RPMI7951 (cell line): ENCODE measurements around a stretch of chr10.

GRCh38 chr10:127942292-127943239 is 35.7 kb downstream of the PTPRE start:
- RAMPAGE, long total RNA: no peak

GRCh38 chr10:128044603-128045004 is 81.6 kb downstream of the MKI67 start:
- RAMPAGE, long total RNA: no peak

GRCh38 chr10:128049504-128050659 is 76.3 kb downstream of the MKI67 start:
- RAMPAGE, long total RNA: no peak

DNA sequence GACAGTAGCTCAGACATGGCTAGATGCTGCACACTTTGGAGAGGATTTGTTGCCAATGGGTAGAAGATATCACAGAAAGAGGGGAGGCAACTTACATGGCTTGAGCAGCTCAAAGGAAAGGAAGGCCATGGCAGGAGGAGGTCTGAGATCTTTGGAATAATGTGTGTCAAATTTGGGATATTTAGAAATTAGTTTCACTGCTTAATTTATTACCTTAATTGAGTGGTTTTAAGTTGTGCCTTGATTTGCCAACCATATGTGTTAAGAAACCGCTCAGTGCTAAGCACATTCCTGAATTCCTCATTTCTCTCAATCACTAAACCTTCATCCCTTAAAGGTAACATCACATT is 68.5 kb downstream of the MKI67 start:
- RAMPAGE, long total RNA: no peak

DNA sequence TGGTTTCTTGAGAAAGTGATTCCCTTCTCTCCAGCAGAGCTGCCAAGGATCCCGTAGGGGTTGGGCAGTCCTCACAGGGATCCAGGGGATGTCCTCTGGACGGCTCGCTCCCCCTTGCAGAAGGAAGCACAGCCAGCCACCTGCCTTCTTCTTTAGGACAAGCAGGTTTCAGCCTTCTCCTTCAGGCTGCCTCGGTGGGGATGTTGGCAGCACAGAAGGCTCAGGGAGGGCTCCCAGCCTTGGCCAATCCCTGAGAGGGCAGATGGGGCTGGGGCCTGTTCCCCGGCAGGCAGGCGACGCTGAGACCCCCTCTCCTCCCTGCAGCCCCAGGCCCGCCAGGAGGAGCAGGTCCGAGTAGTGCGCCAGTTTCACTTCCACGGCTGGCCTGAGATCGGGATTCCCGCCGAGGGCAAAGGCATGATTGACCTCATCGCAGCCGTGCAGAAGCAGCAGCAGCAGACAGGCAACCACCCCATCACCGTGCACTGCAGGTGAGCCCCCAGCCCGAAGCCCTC is 48.9 kb downstream of the MKI67 start:
- RAMPAGE, long total RNA: no peak

DNA sequence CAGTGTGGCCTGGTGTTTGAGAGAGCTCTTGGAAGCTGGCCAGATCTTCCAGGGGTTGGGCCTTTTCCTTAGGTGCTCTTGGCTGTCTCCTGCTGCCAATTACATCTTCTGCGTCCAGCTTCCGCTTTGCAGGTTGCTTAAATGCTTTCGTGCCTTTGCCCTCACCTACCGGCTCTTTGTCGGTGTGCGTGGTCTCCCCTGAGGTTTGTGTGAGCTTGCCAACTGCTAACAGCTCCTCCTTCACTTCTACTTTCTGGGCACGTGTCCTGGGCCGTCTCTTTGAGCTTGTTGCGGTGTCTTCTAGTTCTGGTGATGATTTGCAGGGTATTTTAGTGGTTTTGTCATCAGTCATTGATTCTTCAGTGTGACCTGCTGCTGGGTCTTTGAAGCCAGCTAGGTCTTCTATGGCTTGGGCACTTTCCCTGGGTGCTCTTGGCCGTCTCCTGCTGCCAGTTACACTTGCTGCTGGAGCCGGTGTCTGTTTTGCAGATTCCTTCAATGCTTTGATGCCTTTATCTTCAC is 23.1 kb downstream of the MKI67 start:
- RAMPAGE, long total RNA: no peak

DNA sequence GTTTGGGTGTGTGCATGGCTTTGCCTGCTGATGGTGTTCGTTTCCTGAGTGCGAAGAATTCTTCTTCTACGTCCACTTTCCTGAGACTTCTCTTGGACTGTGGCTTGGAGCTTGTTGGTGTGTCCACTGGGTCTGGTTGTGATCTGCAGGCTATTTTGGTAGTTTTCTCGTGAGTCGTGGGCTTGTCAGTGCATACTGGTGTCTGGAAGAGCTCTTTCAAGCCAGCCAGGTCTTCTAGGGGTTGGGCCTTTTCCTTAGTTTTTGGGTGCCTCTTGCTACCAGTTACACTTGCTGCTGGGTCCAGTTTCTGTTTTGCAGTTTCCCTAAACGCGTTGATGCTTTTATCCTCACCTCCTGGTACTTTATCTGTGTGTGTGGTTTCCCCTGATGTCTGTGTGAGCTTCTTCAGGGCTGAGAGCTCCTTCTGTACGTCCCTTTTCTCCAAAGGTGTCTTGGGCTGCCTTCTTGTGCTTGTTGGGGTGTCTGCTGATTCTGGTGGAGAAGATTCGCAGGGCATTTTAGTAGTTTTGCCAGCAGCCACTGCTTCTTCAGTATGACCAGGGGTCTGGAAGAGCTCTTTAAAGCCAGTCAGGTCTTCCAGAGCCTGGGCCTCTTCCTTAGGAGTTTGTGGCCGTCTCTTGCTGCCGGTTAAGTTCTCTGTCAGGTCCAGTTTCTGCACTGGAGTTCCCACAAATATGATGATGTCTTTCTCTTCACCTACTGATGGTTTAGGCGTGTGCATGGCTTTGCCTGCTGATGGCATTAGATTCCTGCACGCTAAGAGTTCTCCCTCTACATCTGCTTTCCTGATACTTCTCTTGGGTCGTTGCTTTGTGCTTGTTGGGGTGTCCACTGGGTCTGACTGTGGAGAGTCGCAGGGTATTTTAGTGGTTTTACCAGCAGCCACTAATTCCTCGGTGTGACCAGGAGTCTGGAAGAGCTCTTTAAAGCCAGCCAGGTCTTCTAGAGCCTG is 18.7 kb downstream of the MKI67 start:
- RAMPAGE, long total RNA: no peak

GRCh38 chr10:128540002-128540658 is 413.9 kb upstream of the MKI67 start:
- RAMPAGE, long total RNA: no peak

- RAMPAGE, long total RNA: no peak
Observed at GRCh38 chr10:128926606-128927133, 540.4 kb upstream of the MGMT start.

GRCh38 chr10:129892499-129893244 is 71.4 kb downstream of the EBF3 start:
- RAMPAGE, long total RNA: no peak

- RAMPAGE, long total RNA: no peak
Observed at GRCh38 chr10:129949806-129950433, 14.2 kb downstream of the EBF3 start.

DNA sequence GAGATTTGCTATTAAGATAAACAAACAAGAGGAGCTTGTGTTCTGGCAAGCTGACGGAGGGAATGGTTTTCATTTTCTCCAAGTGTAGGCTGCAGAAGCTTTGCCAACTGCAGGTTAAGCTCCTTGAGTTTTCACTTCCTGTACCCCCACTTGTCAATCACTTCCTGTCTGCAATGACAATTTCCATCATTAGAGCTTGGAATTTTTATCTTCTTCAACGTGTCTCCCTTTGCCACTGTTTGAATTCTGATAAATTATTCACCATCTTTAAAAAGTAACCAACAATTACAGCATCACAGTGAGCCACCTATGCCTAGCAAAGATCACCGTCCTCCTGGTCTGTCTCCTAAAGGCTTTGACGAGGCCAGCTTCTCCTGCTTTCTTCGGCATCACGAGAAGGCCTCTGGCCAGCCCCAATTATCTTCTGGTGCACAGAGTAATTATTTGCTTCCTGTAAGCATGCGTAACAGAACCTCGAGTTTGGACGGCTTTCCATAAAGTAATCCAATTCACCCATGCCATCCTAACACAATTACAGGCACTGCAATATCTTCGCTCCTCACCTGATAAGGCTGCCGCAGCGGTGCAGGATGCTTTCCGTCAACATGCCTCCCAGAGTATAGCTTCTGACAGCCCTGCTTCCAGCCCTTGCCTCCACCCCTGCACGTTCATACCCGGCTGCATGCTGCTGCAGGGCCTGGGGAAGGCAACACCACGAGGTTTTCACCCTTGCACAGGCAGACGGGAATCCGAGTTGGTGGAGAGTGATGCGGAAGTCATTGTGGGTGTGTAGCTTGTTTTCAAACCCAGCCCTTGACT is 13.1 kb downstream of the EBF3 start:
- RAMPAGE, long total RNA: no peak

DNA sequence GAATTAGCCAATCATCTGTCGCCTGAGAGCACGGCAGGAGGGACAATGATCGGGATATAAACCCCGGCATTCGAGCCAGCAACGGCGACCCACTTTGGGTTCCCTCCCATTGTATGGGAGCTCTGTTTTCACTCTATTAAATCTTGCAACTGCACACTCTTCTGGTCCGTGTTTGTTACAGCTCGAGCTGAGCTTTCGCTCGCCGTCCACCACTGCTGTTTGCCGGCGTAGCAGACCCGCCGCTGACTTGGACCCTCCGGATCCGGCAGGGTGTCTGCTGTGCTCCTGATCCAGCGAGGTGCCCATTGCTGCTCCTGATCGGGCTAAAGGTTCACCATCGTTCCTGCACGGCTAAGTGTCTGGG is 220.2 kb downstream of the GLRX3 start:
- RAMPAGE, long total RNA: no peak

DNA sequence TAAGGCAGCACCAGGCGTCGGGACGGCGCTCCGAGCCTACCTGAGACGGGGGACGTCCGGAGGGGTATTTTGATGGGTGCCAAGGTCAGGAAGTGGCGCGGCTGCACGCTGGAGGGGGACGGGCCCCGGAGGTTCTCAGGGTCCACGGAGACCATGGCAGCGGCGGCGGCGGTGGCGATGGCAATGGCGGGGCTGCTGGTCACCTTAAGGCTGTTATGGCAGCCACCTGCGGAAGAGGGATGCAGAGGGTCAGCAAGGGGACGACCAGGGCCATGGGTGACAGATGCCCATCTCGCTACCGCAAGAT is 51.3 kb downstream of the TCERG1L start:
- RAMPAGE, long total RNA: no peak

DNA sequence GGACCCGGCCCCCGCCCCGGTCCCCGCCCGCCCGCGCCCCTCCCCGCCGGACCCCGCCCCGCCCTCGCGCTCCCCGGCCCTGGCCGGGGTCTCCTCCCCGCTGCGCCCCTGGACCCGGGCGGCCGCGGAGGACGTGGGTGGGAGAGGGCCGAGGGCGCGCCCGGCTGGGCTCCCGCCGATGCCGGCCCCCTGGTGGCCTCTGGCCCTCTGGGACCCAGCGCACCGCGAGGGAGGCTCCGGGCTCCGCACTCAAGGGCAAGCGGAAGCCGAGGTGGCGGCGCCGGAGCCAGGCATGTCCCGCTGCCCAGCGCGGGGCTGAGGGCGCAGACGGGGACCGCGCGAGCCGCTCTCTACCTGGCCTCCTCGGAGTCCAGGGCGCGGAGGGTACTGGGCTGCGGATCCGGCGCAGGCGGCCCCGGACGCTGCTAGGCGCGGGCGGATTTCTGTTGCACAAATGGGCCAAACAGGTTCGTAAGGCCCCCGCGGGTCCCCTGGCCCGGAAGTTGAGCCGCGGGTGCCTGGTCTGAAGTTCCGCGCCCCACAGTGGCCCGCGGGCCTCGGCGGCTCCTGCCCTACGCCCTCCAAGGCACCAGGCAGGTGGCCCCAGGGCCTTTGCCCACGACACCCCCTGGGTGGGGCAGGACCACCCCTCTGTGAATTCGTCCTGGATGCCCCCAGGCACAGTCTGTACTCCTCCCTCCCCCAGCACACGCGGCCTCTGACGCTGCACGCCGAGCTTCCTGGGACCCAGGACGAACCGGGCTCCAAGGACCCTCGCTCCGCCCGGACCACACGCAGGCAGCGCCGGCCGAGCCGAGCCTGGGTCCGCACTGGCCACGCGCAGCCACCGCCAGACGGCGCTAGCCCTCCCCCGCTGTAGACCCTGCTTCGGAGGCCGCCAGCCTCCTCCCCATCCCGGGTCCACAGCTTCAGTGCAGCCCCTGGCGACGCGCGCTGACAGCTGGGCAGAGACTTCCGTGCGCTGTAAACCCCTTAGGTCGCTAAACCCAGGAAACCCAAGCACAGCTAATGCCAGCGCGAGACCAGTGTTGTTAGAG is 616 bp upstream of the TCERG1L start:
- RAMPAGE, long total RNA: no peak

DNA sequence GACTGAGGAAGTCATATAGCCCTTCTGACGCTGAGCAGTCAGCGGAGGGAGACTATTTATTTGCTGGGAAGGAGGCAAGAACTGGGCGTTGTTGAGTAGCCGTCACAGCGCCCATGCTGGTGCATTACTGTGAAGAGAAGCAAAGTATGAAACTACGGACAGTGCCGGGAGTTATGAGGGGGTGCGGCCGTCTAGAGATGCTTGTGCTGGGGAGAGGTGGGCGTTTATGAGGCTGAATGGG is 48.5 kb upstream of the TCERG1L start:
- RAMPAGE, long total RNA: no peak

DNA sequence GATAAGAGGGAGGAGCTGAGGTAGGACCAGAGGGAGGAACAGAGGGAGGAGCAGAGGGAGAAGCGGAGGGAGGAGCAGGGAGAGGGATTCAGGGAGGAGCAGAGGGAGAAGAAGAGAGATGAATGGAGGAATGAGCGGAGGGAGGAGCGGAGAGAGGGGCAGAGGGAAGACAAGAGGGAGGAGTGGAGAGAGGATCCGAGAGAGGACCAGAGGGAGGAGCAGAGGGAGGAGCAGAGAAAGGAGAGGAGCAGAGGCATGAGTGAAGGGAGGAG is 75.0 kb upstream of the TCERG1L start:
- RAMPAGE, long total RNA: no peak

GRCh38 chr10:131477317-131478375 is 166.1 kb upstream of the TCERG1L start:
- RAMPAGE, long total RNA: no peak

DNA sequence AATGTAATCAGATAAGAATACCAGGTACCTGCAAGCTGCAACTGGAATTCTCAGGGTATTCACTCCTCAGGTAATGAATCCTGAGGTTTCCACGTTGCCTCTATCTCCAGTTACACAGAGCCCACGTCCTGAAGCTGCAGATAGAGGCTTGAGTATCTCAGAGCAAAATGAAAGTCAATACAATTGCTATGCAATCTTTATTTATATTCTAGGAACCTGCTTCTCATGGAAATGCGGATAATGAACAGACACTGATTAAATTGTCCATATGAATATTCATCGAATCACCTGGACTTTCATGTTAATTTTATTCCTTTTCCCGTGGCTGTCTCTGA is 95.6 kb upstream of the PPP2R2D start:
- RAMPAGE, long total RNA: no peak

DNA sequence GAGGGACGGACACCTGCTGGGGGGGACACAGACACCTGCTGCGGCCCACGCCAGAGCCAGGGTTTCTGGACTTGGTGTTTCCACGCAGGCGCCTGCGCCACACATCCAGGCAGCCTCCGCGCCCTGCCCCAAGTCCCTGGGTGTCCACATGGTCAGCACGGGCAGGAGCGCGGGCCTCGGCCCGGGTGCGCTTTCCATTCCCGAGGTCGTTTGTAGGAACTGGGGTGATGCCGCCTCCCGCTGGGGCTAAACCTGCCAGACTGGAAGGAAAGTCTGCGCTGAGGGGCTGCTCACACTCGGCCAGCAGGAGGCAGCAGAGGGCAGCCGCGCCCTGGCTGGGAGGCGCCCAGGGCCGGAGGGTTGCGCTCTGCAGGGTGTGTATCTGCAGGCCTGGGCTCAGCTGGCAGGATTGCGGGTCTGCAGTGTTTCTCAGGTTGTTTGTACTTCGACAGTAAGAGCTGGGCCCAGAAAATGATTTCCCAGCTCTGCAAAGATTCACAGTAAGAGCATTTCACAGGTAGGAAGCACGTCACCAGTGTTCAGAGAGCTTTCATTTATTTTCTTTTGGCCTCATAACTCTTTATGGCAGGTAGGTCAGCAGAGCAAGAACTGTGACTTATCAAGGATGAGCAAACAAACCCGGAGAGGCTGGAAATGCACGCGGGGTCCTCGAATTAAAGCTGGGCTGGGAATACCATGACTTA is 15.4 kb upstream of the PPP2R2D start:
- RAMPAGE, long total RNA: no peak